H1 (cell line): ENCODE measurements around a stretch of chr6.

DNA sequence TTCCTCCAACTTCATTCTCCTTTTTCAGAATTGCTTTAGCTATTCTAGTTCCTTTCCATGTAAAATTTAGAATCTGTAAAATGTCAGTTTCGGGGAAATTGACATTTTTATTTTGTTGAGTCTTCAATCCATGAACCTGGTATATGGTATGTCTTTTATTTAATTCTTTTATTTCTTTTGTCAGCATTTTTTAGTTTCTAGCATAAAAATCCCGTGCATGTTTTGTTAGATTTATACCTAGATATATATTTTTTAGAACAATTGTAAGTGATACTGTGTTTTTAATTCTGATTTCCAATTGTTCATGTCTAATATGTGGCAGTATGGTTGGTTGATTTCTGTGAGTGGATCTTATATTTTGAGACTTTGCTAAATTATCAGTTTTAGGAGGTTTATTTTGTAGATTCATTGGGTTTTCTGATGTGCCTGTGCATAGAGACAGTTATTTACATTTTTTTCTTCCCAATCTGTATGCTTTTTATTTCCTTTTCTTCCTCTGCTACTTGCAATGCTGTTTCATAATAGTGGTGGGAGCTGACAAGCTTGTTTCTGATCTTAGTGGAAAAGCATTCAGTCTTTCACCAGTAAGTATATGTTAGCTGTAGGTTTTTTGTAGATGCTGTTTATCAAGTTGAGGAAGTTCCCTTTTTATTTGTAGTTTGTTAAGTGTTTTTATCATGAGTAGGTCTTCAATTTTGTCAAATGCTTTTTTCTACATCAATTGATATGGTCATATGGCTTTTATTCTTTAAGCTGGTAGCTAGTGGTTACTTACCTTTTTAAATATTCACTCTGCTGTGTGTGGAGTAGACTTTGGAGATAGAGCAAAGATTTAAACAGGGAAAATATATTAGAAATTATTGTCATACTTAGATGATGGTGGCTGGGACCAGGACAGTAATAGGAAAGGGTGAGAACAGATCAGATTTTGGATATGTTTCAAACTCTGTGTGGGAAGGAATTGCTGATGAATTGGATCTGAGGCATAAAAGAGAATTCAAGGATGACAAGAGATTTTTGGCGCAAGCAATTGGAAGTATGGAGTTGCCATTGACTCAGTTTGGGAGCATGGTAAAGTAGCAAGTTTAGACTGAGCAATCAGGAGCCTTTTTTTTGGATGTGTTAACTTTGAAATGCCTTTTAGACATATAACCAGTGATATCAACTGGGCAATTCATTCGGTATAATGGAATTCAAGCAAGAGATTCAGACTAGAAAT is 14.0 kb downstream of the TAB2 start:
- RRBS, result no CpG with 5 or more reads among the region's 4 CpGs
CAGE:
- cytosol, long polyA plus RNA, result no peak
- long polyA plus RNA, result no peak
- nucleus, long polyA plus RNA, result start-site peak on the plus strand centred at position 529 of the sequence, 5 bp wide, 5 reads

GRCh38 chr6:149450490-149451327 is 34.1 kb downstream of the ZC3H12D start:
- RRBS, result 6% methylated on average over 42 of the region's 85 CpGs
CAGE:
- cytosol, long polyA plus RNA, result no peak
- long polyA plus RNA, result no peak
- nucleus, long polyA plus RNA, result no peak

DNA sequence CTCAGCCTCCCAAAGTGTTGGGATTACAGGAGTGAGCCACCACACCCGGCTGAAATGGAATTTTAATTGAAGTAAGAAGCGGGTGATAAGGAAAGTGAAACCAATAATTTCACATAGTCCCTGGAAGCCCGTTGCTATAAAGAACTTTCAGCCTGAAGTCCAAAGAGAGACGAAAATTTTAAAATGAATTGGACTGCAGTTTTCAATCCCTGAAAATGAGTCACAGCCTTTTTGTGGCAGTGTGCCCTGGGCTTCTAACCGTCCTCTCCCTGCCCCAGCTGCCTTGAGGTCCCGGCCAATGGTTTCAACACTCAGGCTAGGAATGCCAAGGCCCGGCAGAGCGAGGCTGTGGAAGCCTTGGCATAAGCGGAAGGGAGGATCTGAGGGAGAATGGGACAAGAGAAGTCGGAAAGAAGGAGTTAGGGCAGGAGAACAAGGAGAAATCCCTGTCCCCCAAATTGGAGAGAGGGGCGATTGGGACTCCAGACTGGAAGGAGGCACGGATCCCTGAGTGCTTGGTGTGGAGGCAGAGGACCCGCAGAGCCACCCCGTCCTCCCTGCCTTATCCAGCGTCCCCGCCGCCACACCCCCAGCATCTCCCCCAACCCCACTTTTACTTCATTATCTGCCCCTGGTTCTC is 509 bp downstream of the RAET1E start:
- RRBS, result no CpG with 5 or more reads among the region's 17 CpGs
CAGE:
- cytosol, long polyA plus RNA, result no peak
- long polyA plus RNA, result no peak
- nucleus, long polyA plus RNA, result no peak

- RRBS, result 4% methylated on average over 23 of the region's 62 CpGs
CAGE:
- cytosol, long polyA plus RNA, result no peak
- long polyA plus RNA, result no peak
- nucleus, long polyA plus RNA, result no peak
These were observed 3.2 kb upstream of the ULBP2 start for GRCh38 chr6:149938435-149939175.

GRCh38 chr6:150142079-150142737 is 636 bp upstream of the PPP1R14C start:
- RRBS, result 2% methylated on average over 9 of the region's 34 CpGs
CAGE:
- cytosol, long polyA plus RNA, result no peak
- long polyA plus RNA, result no peak
- nucleus, long polyA plus RNA, result no peak

GRCh38 chr6:150197002-150197518 is 54.2 kb downstream of the PPP1R14C start:
- RRBS, result no CpG with 5 or more reads among the region's 9 CpGs
CAGE:
- cytosol, long polyA plus RNA, result no peak
- long polyA plus RNA, result no peak
- nucleus, long polyA plus RNA, result no peak

GRCh38 chr6:150214640-150214947 is 71.8 kb downstream of the PPP1R14C start:
- RRBS, result no CpG with 5 or more reads among the region's 1 CpG
CAGE:
- cytosol, long polyA plus RNA, result no peak
- long polyA plus RNA, result no peak
- nucleus, long polyA plus RNA, result no peak

DNA sequence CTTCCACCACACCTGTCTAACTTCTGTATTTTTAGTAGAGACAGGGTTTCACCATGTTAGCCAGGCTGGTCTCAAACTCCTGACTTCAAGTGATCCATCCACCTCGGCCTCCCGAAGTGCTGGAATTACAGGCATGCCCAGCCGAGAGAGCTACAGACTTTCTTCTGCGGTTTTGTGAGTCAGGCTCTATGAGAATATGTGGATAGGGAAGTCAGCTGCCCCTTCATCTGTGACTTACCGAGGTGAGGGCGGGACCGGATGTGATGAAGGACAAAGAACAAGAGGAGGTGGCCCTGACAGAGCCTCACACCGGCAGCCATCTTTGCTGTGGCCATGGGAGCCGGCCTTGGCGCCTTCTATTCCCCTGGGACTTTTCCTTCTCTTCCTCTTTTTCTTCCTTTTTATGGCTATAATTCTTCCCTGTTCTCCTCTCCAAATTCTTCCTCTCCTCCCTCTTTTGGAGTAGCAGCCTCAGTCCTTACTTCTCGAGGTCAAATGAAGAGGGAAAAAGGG is 67.0 kb downstream of the IYD start:
- RRBS, result no CpG with 5 or more reads among the region's 11 CpGs
CAGE:
- cytosol, long polyA plus RNA, result no peak
- long polyA plus RNA, result no peak
- nucleus, long polyA plus RNA, result no peak

DNA sequence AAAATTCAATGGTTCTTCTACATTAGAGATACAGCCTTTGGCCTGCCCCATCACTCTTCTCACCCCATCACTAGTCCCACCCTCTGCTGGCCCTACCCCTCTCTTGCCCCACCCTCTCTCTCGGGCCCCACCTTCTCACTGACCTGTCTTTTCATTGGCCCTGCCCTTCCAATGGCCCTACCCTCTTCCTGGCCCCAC is 107.3 kb upstream of the PLEKHG1 start:
- RRBS, result no CpG with 5 or more reads among the region's 1 CpG
CAGE:
- cytosol, long polyA plus RNA, result no peak
- long polyA plus RNA, result no peak
- nucleus, long polyA plus RNA, result no peak

GRCh38 chr6:150668326-150668887 is 68.7 kb downstream of the PLEKHG1 start:
- RRBS, result no CpG with 5 or more reads among the region's 5 CpGs
CAGE:
- cytosol, long polyA plus RNA, result no peak
- long polyA plus RNA, result no peak
- nucleus, long polyA plus RNA, result no peak

DNA sequence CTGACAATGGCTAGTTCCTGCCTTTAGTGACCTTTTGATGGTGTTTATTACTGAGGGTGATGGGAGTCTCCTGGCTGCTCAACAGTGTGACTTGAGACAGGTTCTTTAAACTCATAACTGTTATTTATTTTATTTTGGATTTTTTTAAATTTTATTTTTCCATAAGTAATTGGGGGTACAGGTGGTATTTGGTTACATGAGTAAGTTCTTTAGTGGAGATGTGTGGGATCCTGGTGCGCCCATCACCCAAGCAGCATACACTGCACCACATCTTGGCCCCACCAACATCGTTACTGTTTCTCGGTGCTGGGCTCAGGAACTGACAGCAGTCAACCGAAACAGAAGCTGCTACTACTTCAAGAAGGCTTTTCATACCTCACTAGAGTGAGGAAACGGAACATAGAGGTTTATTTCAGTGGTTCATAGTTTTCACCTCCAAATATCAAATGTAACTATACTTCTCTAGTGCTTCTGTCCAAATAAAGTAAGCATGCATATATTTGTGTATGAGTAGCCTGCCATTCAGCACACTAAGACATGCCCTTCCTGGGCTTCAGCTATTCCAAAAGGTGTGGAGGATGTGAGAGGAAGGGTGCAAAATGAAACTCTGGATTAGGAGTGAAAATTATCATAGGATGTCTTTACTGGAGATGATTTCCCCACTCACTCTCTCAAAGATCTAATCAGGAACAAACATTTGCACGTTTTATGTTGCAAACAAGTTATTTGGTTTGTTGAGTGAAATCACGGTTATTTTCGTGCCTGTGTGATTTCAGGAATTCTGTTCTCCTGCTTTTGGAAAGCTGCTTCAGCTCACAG is 90.6 kb downstream of the PLEKHG1 start:
- RRBS, result no CpG with 5 or more reads among the region's 8 CpGs
CAGE:
- cytosol, long polyA plus RNA, result no peak
- long polyA plus RNA, result no peak
- nucleus, long polyA plus RNA, result no peak

GRCh38 chr6:150925135-150925778 is 59.8 kb downstream of the MTHFD1L start:
- RRBS, result no CpG with 5 or more reads among the region's 12 CpGs
CAGE:
- cytosol, long polyA plus RNA, result no peak
- long polyA plus RNA, result no peak
- nucleus, long polyA plus RNA, result no peak

- RRBS, result no CpG with 5 or more reads among the region's 18 CpGs
CAGE:
- cytosol, long polyA plus RNA, result no peak
- long polyA plus RNA, result no peak
- nucleus, long polyA plus RNA, result no peak
These were observed 179.2 kb downstream of the MTHFD1L start for GRCh38 chr6:151044539-151045196.

DNA sequence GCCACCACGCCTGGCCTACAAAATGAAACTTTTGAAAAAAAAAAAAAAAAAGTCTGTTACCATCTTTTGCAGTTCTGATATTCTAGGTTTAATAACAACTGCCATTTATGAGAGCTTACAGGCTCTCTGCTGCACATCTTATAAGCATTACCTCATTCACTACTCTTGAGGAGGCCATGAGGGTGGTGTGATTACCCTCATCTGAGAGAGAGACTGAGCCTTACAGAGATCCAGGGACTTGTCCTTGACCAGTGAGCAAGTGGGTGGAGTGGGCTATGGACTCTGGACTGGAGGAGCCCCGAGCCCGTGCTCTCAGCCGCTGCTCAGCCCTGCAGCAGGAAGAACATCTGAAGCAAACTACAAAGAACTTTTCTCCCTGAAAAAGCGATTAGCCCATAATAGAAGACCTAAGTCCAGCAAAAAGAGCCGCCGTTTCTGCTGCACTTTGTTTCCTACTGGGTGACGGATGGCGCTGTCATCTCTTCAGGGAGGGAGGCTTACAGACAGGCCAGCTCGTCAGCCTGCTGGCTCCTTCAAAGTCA is 119.8 kb upstream of the AKAP12 start:
- RRBS, result no CpG with 5 or more reads among the region's 10 CpGs
CAGE:
- cytosol, long polyA plus RNA, result no peak
- long polyA plus RNA, result no peak
- nucleus, long polyA plus RNA, result no peak

GRCh38 chr6:151392268-151392618 is 884 bp upstream of the ZBTB2 start:
- RRBS, result no CpG with 5 or more reads among the region's 6 CpGs
CAGE:
- cytosol, long polyA plus RNA, result no peak
- long polyA plus RNA, result no peak
- nucleus, long polyA plus RNA, result no peak

GRCh38 chr6:151410355-151410910 is 19.1 kb upstream of the ZBTB2 start:
- RRBS, result no CpG with 5 or more reads among the region's 4 CpGs
CAGE:
- cytosol, long polyA plus RNA, result no peak
- long polyA plus RNA, result no peak
- nucleus, long polyA plus RNA, result no peak

GRCh38 chr6:151412397-151413031 is 21.2 kb upstream of the ZBTB2 start:
- RRBS, result no CpG with 5 or more reads among the region's 6 CpGs
CAGE:
- cytosol, long polyA plus RNA, result no peak
- long polyA plus RNA, result no peak
- nucleus, long polyA plus RNA, result no peak

GRCh38 chr6:151445901-151446638 is 5.9 kb downstream of the RMND1 start:
- RRBS, result no CpG with 5 or more reads among the region's 3 CpGs
CAGE:
- cytosol, long polyA plus RNA, result no peak
- long polyA plus RNA, result no peak
- nucleus, long polyA plus RNA, result no peak

GRCh38 chr6:151453148-151453447 is 832 bp downstream of the ARMT1 start:
- RRBS, result no CpG with 5 or more reads among the region's 2 CpGs
CAGE:
- cytosol, long polyA plus RNA, result no peak
- long polyA plus RNA, result no peak
- nucleus, long polyA plus RNA, result no peak

DNA sequence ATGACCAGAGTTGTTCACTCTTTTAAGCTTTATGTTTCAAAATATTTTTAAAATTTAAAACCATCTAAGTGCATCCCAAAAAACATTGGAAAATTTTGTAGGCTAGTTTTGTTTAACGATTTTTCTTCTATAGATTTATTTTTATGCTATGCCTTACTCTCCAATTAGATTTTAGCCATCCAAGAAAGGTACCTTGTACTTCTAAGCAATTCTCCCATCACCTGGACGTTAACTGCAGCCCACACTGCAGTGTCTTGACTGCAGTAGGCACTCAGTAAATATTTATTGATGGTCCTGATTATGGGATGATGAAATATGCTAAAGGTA is 149.6 kb upstream of the ESR1 start:
- RRBS, result no CpG with 5 or more reads among the region's 2 CpGs
CAGE:
- cytosol, long polyA plus RNA, result no peak
- long polyA plus RNA, result no peak
- nucleus, long polyA plus RNA, result no peak